Panc1 (cell line): ENCODE data around the gene HOXD11.

- RRBS, 2 experiments, result no CpG with 5 or more reads among the region's 5 CpGs
Measured at GRCh38 chr2:174627353-174628180, 30.0 kb upstream of the WIPF1 start.

DNA sequence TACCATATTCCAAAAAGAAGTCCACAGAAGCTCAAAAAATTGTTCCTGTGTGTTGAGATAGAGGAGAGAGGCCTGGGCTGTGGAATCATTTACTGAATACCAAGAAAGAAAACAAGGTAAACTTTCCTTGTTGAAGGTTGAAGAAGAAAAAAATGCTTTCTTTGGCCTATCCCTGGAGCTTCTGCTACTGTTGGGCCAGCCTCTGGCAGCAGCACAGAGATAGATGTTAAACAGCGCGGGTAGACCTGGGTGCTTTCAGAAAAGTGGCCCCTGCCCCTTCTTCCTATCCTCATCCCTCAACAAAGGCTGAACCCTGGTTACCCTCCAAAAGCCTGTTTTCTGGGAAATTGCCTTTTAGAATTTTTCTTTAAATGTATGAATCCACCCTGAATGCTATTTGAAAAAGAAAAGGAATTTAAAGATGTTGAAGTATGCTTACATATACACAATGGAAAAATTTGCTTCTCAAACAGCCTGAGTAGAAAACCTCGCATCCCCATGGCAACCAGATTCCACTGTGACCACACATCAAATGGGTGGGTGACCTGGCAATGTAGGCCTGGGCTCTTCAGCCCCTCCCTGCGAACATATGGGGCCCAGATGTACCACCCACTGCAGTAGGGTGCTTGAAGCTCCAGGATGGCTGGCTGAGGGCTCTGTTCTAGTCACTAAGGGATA, 23.3 kb upstream of the CHRNA1 start:
- RRBS, 2 experiments, result no CpG with 5 or more reads among the region's 4 CpGs

- RRBS, 2 experiments, result no CpG with 5 or more reads among the region's 6 CpGs
Measured at GRCh38 chr2:175176009-175177153, 5.1 kb downstream of the ATP5MC3 start.

- RRBS, 2 experiments, result no CpG with 5 or more reads among the region's 37 CpGs
Measured at GRCh38 chr2:175593681-175594796, 408.0 kb downstream of the LNPK start.

GRCh38 chr2:175991978-175992509, 10.0 kb downstream of the LNPK start:
- RRBS, 2 experiments, result no CpG with 5 or more reads among the region's 1 CpG

DNA sequence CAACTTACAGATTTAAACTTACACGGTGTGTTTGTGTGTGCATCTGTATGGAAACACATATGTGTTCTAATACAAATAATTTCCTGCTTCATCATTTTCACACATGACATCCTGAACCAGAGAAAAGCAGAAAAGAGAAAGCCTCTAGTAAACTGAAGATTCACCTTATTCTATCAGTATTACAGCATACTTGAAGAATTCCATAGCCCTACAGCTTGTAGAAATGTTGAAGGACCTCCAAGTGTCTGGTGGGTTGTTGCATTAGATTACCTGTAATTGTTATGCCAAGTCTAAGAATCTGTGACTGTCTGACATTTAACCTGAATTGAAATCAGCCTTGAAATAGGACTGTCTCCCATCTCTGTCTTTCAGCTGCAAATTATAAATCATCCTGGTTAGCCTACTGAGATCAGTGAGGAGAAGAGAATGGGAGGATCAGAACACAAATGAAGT, 30.0 kb downstream of the EVX2 start:
- RRBS, 2 experiments, result no CpG with 5 or more reads among the region's 1 CpG

DNA sequence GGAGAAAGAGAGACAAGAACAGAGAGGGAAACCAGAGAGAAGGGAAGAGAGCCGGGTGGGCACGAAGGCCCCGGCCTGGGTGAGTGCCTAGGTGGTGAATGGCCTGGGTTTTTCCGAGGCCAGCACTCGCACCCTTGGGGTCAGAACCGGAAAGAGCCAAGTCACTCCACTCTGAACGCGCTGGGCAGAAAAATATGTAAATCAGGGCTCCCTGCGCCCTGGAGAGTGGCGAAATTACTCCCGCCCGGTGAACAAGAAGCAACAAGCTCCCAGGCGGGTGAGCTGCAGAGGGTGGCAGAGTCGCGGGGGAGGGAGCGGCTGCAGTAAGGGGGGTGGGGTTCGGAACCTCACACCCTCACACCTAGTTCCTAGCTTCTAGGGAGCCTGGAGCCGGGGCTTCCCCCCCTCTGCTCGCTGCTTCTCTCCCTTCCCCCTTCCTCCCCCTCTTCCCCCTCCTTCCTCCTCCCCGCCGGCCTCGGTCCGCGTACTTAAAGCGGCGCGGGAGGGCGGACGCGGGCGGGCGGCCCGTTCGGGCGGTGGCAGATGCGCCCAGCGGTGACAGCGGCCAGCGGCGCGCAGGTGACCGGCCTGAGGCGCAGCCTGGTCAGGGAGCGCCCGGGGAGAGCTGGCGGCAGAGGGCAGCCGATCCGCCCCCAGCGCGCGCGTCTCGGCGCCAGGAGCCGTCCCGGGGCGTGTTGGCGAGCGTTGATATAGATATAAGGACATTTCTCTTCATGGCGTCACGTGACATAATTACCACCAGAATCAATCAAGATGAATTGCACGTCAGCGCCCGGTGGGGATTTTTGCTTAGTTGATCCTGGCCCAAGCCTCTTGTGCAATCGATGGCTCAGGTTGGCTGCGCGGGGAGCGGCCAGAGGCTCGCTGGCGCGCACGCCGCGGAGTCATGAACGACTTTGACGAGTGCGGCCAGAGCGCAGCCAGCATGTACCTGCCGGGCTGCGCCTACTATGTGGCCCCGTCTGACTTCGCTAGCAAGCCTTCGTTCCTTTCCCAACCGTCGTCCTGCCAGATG, at the start of gene HOXD11:
Gene HOXD11, plus strand, starts transcription at position 832 of the 1,036 bp plus-strand sequence.
- RRBS, 2 experiments, result 20 to 25% methylated on average over 24 to 42 of the region's 85 CpGs

- RRBS, 2 experiments, result no CpG with 5 or more reads among the region's 6 CpGs
Measured at GRCh38 chr2:176120704-176121167, 1.8 kb upstream of the HOXD9 start.

DNA sequence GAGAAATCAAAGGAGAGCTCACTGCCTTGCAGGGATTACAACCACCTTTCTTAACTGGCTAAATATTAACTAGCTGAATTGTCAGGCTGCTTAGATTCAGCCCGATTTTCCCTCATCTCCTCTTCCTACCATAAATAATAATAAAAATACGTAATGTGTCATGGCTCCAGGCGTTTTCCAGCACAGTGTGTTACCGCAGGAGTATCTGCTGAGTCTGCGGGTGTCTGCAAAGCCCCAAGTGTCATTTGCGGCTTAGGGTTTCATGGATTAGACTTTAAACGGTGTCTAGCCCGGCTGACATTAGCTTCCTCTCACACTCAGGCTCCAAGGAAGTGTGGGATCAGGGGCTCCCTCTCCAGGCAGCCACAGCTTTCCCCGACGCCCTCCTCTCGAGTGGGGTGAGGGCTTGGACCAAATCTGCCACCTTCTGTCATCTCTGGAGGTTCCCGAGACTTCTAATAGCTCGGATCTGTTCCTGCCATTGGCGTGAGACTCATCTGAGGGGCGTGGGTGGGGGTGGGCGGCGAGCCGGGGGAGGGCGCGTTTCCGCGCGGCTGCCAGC, 14.1 kb upstream of the HOXD1 start:
- RRBS, 2 experiments, result no CpG with 5 or more reads among the region's 23 CpGs

- RRBS, 2 experiments, result no CpG with 5 or more reads among the region's 2 CpGs
Measured at GRCh38 chr2:176495135-176495564, 225.9 kb downstream of the MTX2 start.

- RRBS, 2 experiments, result no CpG with 5 or more reads among the region's 3 CpGs
Measured at GRCh38 chr2:176891854-176892516, 320.6 kb upstream of the HNRNPA3 start.

DNA sequence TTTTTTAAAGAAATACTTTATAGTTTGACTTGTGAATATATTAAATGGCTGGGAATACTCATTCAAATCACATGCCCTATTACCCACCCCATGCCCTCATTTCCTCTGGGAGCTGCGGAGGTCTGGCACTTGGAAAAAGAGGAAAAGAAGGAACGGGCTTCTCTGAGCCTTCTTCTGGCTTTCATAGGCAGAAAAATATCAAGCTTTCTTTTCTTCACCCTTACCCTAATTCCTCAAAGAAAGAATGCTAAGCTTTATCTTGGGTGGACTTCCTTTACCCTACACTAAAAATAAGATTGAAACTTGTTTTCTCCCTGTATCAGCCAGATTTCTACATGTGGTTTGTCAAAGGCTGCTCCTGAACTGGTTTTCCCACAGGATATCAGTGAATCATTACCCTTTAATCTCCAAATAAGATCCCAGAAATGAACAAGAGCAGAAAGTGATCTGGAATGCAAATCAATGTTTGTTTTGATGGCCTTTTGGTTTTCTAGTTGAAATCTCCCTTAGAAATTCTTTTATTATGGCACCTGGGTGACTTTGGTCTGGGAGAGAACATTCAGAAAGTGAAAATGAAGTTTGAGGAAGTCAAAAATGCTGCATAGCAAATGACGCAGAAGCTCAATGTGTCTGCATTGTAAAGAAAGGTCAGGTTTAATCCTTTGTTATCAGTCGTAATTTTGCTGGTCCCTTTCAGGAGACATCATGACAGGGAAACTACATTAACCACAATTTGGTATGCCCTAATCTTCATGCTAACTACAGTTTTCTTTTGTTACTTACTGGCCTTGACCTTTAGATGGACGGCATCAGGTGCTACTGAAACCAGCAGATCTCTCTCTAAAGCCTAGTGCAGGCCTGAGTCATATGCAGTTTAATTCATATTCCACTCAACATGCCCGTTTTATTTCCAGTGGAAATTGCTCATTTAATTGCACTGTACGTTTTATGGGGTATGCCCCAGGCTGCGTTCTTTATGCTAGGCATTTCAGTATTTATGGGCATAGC, 46.6 kb upstream of the HNRNPA3 start:
- RRBS, 2 experiments, result no CpG with 5 or more reads among the region's 8 CpGs

- RRBS, 2 experiments, result no CpG with 5 or more reads among the region's 10 CpGs
Measured at GRCh38 chr2:177232101-177232827, 19.7 kb downstream of the HNRNPA3 start.

DNA sequence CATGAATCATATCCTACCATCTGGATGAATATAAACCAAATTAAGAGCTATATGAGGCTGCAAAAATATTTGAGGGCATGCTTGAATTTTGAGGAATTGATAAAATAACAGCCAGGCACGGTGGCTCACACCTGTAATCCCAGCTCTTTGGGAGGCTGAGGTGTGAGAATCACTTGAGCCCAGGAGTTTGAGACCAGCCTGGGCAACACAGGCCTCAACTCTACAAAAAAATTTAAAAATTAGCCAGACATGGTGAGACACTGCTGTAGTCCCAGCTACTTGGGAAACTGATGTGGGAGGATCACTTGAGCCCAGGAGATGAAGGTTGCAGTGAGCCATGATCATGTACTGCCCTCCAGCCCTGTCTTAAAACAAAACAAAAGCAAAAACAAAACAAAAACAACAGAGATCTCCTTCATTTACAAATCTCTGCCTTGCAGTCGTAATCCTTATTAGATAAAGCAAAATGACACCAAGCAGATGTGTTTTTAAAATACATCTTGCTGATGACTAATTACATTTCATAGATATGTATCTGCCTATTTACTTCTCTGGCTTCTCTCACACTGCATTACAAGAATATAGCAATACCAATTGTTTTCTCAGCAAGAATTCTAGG, 23.0 kb downstream of the NFE2L2 start:
- RRBS, 2 experiments, result no CpG with 5 or more reads among the region's 2 CpGs

GRCh38 chr2:177252626-177253750, 11.5 kb downstream of the NFE2L2 start:
- RRBS, 2 experiments, result no CpG with 5 or more reads among the region's 9 CpGs

GRCh38 chr2:177256715-177257664, 7.5 kb downstream of the NFE2L2 start:
- RRBS, 2 experiments, result no CpG with 5 or more reads among the region's 6 CpGs

DNA sequence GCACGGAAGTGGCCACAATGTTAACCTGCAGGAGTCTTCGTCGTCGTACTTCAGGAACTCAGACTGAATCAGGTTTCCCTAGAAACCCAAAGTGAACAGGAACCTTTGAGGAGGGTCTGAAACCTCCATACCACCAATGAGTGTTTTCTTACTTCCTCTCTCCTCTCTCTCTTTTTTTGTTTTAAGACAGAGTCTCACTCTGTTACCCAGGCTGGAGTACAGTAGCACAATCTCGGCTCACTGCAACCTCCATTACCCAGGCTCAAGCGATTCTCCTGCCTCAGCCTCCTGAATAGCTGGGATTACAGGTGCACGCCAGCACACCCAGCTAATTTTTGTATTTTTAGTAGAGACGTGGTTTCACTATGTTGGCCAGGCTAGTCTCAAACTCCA, 25.8 kb upstream of the NFE2L2 start:
- RRBS, 2 experiments, result no CpG with 5 or more reads among the region's 8 CpGs

- RRBS, 2 experiments, result no CpG with 5 or more reads among the region's 5 CpGs
Measured at GRCh38 chr2:177332899-177333388, 59.6 kb upstream of the AGPS start.

- RRBS, 2 experiments, result no CpG with 5 or more reads among the region's 2 CpGs
Measured at GRCh38 chr2:177371995-177372490, 20.5 kb upstream of the AGPS start.